SJSA1 (cell line): Measurements from ENCODE around the gene HEATR5B.

DNA sequence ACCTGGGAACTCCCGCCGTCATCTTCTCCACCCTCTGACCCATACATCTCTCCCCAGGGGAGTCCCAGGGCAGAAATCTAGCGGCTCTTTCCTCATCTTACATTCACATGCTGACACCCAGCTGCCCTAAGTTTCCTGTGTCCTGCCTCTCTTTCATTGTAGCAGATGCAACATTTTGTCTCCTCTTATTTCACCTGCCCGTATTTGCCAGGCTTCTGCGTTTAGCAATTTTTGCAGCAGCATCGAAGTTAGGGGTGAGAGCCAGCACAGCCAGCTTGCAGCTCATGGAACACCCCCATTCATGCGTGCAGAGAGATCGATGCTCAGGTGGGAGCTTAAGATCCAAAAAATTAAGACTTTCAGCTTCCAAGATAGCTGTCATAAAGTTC is 107.9 kb downstream of the CRIM1 start:
- RAMPAGE, long total RNA: no peak

DNA sequence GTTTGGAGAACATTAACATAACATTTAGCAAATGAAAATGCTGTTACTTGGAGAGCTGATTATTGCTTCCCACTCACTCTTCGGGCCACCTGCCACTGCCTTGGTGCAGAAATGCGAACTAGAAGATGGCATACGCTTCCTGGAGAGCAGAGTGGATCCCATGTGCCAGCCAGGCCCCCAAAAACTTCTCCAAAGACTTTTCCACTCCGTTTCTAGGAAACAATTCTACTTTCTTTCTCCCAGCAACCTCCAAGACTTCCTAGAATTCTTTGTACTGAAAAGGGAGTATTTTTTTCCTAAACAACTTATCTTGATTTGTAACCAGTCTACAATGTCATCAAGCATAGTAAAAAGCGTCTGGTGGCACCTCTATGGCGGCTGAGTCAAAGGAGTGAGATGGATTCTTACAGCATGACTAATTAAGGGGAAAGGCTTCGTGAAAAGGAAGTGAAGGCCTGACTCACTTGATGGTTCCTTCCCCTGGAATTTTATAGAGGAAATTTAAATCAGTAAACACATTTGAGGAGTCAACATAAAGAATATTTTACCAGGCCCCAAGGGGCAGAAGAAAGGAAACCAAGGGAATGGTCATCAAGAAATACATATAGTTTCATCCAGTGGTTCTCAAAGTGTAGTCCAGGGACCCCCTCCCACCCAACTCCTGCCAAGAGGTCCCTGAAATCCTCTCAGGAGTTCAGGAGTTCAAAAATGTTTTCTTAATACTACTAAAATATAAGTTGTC is 36.5 kb downstream of the FEZ2 start:
- RAMPAGE, long total RNA: no peak

DNA sequence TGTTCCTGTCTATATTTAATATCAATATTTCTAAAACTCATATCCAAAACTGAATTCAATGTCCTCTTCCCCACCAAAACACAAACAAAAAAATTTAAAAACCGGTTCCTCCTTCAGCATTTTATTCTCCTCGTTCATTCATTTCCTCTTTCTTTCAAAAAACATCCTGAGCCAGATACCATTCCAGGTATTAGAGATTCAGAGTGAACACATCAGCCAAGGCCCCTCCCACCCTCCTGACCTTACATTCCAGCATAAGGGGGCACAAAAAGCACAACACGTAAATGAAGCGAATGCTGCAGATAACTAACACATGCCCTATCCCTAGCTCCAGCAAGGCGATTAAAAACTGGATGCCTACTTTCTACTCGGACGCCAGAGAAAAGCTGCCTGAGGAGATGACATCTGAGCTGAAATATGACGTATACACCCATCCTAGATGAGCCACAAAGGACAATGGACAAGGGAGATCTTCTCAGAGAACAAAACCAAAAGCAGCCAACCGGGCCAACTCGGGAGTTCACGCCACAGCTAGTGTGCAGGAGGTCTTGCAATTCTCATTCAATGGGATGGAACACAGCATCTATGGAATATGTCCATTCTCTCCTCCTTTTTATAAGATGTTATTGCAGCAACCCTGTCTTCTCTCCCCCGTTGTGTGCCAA is 33.6 kb downstream of the FEZ2 start:
- RAMPAGE, long total RNA: no peak

- RAMPAGE, long total RNA: no peak
Measured at GRCh38 chr2:36568493-36569263, 29.3 kb downstream of the FEZ2 start.

GRCh38 chr2:36583167-36583599 is 14.8 kb downstream of the FEZ2 start:
- RAMPAGE, long total RNA: no peak

- RAMPAGE, long total RNA: no peak
Measured at GRCh38 chr2:36699004-36699322, 2.5 kb downstream of the VIT start.

GRCh38 chr2:36877708-36878096 is 88.6 kb downstream of the STRN start:
- RAMPAGE, long total RNA: no peak

- RAMPAGE, long total RNA: no peak
Measured at GRCh38 chr2:36912351-36912886, 53.9 kb downstream of the STRN start.

DNA sequence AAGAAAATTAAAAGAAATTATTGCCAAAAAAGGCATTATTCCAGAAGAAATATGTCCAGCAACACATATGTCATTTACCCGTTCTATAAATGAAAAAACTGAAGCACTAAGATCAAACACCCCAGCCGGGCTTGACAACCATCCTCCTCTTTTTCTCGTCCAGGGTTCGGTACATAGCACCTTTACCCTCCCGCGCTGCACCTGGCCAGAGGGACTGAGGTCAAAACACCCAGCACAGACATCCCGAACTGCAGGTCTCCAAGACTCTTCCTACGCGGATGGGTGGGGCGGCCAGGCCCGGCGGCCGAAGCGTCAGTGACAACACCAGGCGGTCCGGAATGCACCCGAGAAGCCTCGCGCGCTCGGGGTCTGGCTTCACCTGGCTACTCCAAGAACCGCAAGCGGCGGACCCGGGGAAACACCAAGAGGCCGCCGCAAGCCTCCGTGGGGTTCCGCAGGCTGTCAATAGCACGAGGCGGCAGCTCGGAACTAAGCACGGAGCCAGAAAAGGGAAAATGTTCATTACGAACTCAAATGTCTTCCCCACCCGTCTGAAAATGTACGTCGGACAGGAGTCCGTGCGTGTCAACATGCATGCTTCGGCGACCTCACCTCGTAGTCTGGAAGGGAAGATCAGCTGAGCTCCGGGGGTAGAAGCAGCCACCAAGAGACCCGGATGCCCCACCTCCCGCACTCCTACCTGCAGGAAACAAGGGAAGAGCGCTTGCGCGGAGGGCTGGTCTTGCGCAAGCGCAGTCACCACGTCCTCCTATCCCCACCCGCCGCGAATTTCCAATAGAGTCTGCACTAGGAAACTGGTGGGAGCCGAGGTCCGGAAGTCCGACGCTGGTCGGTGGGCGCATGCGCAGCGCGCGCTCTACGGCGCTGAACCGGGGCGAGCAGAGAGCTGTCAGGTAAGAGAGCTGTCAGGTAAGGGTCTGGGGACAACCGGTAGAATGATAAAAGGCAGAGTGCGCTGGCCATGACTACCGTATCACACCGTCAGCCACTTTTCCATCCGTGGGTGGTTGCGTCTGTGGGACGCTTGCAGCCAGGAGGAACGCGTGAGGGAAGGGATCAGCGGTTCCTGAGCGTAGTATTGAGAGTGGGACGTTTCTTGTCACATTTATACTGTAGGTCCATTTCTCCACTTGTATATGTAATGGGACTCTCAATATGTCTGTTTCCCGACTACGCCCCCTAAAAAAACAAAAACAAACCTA is at the start of gene HEATR5B:
TSS of gene HEATR5B (minus strand) at position 716 of the 1,223 bp plus-strand sequence.
- RAMPAGE, long total RNA: start-site peak on the minus strand centred at position 703 of the sequence, 28 bp wide, 110 and 24 reads in 2 replicates

- RAMPAGE, long total RNA: no peak
Measured at GRCh38 chr2:37149559-37149927, 7.2 kb downstream of the EIF2AK2 start.

- RAMPAGE, long total RNA: no peak
Measured at GRCh38 chr2:37561624-37562177, 109.7 kb downstream of the CDC42EP3 start.

DNA sequence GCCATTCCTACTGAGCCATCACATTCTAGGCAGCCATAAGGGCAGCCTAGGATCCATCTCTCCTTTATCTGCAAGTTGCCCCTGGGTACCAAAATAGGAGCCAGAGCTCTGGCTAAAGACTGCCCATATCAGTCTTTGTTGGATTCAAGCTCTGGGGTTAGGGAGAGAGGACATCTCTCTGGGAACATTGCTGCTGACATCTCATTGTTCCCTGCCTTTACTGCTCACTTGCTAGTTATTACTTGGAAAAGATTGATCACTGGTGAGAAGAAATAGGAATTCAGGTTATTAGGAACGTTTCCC is 102.3 kb downstream of the CDC42EP3 start:
- RAMPAGE, long total RNA: no peak

- RAMPAGE, long total RNA: no peak
Measured at GRCh38 chr2:37585866-37586770, 85.3 kb downstream of the CDC42EP3 start.

DNA sequence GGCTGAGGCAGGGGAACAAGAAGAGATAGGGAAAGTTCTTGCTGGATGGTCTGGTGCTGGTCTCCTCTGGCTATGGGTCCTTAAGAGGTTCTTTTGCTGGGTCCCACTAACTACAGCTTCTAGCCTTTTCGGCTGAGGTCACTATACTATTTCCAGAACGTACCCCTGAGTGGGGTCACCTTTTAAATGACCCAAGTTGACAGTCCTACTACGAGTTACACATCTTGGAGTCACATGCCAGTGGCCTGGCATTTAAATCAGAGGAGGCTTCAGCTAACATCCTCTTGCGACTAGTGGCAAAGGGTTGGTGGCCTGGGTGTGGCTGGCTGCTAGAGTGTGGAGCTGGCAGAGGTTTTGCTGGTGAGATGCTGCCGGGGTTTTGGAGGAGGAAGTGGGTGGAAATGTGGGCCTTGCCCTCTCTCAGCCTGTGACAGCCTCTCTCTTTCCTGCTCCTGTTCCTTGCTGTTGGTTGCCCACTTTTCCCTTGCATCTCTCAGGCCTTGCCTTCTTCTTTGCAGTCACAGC is 55.7 kb downstream of the CDC42EP3 start:
- RAMPAGE, long total RNA: no peak

GRCh38 chr2:37624031-37624414 is 47.4 kb downstream of the CDC42EP3 start:
- RAMPAGE, long total RNA: no peak

- RAMPAGE, long total RNA: no peak
Measured at GRCh38 chr2:37642043-37642446, 29.4 kb downstream of the CDC42EP3 start.

- RAMPAGE, long total RNA: no peak
Measured at GRCh38 chr2:37646018-37646378, 25.4 kb downstream of the CDC42EP3 start.

DNA sequence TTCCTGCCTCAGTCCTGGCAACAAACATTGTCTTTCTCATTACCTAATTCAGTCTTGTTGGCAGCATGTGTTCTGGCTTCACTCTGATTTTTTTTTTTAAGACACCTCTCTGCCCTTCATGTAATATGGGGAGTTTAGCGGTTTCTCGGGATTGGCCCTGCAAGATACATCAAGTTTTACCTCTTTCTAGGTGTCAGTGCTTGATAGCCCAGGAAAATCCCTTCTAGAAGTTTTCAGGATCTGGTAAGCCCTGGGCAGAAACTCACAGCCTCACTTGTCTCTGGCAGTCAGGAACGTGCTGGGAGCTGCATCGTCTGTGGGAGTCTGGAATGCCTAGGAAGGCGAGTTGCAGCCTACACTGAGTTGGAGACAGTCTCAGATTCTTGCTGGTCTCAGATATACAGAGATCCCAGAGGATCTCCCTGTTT is 104.3 kb upstream of the CDC42EP3 start:
- RAMPAGE, long total RNA: no peak

GRCh38 chr2:37786690-37787332 is 115.4 kb upstream of the CDC42EP3 start:
- RAMPAGE, long total RNA: no peak

DNA sequence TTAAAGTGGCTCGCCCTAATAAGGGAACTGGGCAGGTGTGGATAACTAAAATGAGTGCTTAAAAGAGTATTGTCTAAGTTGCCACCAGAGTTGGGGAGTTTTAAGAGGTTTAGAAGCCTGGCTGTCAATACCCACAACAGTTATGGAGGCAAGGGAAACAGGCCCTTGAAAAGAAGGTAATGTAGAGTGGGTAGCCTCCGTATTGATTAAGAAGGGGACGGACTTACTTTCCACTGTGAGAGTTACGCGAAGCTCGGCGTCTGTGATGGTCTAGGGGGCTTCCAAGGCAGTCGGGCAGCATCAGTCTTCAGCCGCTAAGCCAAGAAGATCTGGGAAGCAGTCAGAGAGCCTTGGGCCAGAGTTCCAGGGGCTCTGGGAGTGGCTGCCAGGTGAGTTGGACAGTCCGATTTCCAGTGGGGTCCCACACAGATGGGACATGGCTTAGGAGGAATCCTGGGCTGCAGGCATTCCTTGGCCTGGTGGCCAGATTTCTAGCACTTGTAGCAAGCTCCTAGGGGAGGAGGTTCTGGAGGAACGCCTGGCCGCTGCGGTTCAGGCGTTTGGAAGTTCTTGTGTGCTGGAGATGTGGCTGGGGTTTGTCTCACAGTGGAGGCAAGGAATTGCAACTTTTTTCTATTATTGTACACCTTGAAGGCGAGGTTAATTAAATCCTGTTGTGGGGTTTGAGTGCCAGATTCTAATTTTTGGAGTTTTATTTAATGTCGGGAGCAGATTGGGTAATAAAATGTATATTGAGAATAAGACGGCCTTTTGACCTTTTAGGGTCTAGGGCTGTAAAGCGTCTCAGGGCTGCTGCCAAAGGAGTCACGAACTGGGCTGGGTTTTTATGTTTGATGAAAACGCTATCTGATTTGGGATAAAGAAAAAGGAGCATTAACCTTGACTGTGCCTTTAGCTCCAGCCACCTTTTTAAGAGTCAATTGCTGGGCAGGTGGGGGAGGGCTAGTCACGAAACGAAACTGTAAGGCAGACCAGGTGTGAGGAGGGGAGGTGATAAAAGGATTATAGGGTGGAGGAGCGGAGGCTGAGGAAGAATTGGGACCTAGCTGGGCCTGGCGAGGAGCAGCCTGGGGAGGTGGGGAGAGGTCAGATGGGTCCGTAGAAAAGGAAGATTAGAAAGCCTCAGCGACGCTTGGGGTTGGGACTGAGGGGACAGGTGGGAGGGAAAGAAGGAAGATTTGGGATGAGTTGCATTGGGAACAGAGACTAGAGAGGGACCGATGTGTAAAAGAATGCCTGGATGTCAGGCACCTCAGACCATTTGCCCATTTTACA is 8.2 kb upstream of the CYP1B1 start:
- RAMPAGE, long total RNA: no peak